Cerebellum (tissue), 5 donors: ENCODE data around the gene OTULINL.

GRCh38 chr5:10386748-10387244 is 33.3 kb downstream of the MARCHF6 start:
- PRO-cap, 3 experiments: no peak in any of the 3 experiments
- RAMPAGE, long total RNA: no peak

DNA sequence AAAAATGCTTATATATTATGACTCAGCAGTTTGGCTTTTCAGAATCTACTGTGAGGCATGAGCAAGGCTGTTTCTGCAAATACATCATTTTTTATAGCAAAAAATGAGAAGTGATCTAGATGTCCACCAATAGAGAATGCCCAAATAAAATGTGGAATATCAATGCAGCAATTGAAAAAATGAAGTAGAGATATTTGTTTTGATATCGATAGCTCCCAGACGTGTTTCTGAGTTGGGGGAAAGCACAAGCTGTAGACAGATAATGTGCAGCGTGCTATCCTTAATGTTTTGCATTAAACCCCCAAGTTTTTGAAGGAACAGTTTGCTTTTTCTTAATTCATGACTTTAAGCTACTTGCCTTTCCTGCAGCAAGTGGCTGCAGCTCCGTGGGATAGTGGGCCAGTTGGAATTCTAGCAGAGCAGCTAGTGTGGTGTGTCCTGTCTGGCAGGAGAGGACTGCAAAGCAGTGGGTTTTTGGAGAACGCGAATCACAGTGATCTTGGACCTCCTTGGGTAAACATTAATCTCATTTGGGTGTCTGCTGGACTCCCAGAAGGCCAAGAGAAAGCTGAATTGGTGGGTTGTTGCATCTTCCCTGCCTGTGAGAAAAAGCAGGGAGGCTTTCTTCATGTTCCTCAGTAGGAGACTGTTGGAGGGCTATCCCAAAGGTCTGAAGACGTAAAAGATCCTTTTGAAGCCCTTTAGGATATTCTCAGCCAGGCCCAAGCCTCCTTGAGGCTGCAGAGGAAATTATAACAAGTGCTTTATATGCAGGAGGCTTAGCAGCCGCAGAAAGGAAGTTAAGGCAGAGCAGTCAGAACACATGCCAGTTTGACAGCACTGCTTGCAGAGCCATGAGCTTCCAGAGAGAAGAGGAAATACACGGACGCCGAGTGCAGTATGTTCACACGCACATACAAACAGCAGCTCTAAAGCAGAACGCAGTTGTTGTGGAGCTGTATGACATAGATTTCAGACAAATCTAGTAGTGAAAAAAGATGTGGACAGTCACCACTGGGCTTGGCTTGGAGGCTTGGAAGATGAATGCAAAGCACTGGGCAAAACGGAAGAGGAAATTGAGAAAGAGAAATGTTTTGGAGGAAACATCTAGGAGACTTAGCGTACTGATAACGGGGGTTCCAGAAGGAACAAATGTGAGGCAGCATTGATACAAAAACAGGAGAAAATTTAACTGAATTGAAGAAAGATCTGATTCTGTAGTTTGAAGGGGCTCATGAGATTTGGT is 20.1 kb upstream of the ROPN1L start:
- PRO-cap, 3 experiments: no peak in any of the 3 experiments
- RAMPAGE, long total RNA: no peak

DNA sequence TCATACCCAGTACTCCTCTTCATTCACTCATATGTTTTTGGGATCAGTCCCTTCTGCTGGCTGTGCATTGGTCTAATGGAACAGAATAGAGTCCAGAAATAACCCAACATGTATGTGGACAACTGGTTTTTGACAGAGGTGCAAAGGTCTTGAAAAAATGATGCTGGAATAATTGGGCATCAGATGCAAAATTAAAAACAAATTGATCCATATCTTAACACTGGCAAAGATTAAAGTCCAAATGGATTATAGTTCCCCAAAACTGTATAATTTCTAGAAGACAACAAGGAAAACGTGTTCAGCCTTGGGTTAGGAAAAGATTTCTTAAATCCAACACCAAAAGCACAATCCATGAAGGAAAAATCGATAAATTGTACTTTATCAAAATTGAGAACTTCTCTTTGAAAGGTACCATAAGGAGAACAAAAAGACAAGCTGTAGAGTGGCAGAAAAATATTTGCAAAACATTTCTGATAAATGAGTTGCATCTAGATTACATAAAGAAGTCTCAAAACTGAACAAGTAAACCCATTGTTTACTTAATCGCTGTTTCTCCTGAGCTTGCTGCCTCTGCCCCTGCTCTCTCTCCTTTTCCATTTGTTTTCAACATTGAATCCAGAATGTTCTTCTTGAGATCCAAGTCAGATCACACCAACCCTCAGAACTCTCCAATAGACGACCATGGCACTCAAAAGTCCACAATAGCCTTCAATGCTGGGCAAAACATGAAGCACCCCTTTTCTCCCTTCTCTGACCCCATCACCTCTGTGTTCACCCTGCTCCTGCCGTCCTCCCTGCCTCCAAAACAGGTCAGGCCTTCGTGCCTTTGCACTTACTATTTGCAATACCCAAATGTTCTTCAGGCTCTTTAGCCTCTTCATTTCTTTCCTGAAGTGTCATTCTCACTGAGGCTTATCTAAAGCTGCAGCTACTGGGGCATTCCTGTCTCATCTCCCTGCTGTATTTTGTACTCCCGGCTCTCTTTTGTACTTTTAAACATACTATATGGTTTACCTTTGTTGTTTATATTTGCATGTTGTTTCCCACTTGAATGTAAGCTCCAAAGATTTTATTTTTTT is 2.3 kb upstream of the ROPN1L start:
- PRO-cap, 3 experiments: no peak in any of the 3 experiments
- RAMPAGE, long total RNA: no peak

DNA sequence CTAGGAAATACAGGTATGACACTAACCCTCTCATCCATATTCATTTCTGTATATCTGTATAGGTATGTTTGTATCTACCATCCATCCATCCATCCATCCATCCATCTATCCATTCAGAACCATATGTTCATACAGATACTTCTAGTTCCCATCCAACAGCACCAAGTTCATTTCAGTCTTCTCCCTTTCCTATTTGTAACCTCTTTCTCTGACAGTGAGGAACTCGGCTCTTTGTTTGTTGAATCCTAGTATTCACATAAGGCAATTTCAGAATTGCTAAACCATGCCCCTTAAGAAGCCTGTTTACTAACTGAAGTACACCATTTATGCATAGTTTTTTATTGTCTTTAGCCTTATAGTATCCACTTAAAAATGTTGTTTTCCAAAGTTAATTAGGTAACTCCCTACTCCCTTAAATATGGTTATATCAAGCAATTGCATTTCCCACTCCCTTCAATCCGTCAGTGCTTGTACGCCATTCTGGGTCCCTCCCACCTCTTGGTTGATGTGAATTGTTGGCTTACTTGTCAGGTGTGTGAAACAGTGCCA is 18.1 kb downstream of the DAP start:
- PRO-cap, 3 experiments: no peak in any of the 3 experiments
- RAMPAGE, long total RNA: no peak

DNA sequence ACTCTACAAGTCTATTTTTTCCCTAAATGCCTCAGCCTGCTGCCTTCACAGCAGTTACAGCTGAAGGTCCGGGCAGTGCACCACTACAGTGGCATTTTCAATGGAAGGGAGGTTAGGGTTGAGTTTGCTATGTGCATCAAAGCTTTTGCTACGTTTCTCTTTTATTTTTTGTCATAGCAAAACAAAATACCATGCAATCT is 193.7 kb downstream of the CTNND2 start:
- PRO-cap, 3 experiments: no peak in any of the 3 experiments
- RAMPAGE, long total RNA: no peak

- PRO-cap, 3 experiments: no peak in any of the 3 experiments
- RAMPAGE, long total RNA: no peak
Observed at GRCh38 chr5:12573717-12574299, 669.6 kb upstream of the CTNND2 start.

DNA sequence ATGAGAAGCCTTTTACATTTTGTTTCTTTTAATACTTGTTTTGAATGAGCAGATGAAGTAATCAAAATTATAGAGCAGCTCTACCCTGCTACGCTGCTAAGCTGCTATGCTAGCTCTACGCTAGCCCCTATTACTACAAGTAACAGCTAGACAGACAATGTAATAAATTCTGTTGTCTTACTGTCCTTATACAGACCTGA is 693.1 kb upstream of the CTNND2 start:
- PRO-cap, 3 experiments: no peak in any of the 3 experiments
- RAMPAGE, long total RNA: no peak

GRCh38 chr5:13354476-13354737 is 590.1 kb downstream of the DNAH5 start:
- PRO-cap, 3 experiments: no peak in any of the 3 experiments
- RAMPAGE, long total RNA: no peak

GRCh38 chr5:13498301-13498807 is 446.1 kb downstream of the DNAH5 start:
- PRO-cap, 3 experiments: peak in 2 of 3 experiments; most common minus-strand start chr5:13498524 (in 2)
- RAMPAGE, long total RNA: no peak

DNA sequence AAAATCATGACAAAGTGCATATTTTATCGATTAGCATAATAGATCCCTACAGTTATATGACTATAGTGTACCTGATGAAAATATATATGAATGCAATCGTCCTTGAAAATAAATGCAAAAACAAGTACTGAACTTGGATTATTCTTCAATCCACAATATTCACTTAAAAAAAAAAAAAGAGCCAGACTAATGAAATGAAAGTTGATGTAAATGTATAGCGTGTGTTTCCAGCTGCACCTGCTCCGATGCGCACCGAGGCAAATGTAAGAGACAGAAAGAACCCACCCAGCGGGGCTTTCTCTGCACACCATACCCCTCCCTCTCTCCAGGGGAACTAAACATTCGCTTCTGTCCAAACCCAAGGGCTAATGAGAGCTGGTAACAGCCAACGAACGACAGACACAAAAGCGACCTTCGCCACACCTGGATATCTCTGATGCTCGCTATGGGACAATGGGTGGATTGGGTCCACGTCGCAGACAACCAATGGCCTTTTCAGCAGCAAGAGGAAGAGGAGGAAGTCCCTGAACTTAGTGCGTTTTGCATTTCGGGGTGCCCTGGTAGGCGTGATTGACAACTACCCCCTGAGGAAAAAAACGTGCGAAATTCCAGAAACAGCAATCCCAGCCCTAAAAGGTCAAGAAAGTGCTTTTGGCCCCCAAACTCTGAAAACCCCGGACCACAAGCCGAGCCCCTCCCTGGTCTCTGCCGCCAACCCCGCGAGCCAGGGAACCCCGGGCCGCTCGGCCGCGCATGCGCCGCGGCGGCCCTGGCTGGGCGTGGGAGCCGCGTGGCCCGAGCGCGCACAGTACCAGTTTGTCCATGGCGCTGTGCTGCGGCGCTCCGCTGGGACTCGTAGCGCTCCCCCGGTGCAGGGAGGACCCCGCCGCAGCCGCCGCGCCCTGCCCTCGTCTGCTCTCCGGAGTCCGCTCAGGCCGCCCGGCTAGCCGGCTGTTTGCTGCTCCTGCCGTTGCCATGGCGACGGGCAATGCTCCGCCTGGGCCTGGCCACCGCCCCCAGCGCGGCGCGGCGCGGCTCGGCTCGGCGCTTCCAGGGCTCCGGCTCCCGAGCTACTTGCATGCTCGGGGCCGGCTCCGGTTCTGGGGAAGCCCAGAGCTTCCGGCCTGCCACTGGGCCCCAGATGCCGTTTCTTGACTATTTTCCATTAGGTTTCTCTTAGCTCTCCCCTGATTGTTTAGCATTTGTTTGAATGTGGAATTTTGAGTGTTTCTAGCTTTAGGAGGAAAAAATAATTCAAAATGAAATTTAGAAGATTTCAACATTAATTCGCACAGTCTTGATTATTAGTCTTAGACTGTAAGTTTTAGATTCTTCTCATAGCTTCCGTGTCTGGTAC is 66.8 kb upstream of the DNAH5 start:
- PRO-cap, 3 experiments: peak in 2 of 3 experiments; most common plus-strand start position 808 of the sequence (in 1); most common minus-strand start position 745 of the sequence (in 1)
- RAMPAGE, long total RNA: no peak

- PRO-cap, 3 experiments: no peak in any of the 3 experiments
- RAMPAGE, long total RNA: no peak
Observed at GRCh38 chr5:14108106-14108922, 34.8 kb upstream of the TRIO start.

- PRO-cap, 3 experiments: no peak in any of the 3 experiments
- RAMPAGE, long total RNA: no peak
Observed at GRCh38 chr5:14151050-14151872, 8.1 kb downstream of the TRIO start.

GRCh38 chr5:14225849-14226607 is 82.9 kb downstream of the TRIO start:
- PRO-cap, 3 experiments: no peak in any of the 3 experiments
- RAMPAGE, long total RNA: no peak

DNA sequence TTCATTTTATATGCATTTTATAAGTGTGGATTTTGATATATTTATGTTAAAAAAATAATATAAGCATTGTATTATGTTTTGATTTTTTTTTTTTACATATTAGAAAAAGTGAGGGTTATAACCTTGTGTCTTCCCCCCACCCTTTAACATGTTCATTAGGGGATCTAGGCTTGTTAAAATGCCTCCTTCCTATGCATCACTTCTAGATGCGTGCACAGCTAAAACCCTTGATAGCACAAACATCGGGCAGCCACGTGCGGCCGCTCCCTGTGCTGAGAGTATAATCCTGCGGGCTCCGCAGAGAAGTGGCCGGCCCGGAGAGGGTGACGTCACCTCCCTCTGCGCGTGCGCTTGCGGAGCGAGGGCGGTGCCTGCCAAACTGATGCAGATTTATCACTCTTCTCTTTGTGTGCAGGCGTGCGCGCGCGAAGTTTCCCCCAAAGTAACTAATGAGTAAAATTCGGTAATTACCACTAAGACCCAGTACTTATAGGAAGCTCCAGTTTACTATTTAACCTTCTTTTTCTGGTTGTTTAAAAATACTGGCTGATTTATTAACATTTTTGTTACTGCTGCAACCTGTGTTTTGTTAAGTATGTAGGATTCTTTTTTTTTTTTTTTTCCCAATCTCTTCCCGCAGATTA is 121.5 kb downstream of the TRIO start:
- PRO-cap, 3 experiments: peak in 3 of 3 experiments; most common plus-strand start position 387 of the sequence (in 1); most common minus-strand start position 322 of the sequence (in 2)
- RAMPAGE, long total RNA: no peak

DNA sequence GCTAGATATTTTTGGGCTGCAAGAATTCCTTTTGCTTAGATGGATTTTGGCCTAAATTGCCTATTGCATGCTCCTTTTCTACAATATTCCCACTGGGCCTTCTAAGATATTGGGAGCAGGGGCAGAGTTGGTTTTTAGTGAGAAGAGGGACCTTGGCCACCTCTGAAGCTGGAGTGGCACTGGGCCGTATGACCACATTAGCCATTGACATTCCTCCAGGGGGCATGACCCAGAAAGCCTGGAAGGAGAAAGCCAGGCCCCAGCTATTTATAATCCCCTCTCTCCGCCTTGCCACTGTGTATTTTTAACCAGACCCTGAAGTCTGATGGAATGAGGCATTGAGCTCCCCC is 126.9 kb downstream of the TRIO start:
- PRO-cap, 3 experiments: no peak in any of the 3 experiments
- RAMPAGE, long total RNA: no peak

DNA sequence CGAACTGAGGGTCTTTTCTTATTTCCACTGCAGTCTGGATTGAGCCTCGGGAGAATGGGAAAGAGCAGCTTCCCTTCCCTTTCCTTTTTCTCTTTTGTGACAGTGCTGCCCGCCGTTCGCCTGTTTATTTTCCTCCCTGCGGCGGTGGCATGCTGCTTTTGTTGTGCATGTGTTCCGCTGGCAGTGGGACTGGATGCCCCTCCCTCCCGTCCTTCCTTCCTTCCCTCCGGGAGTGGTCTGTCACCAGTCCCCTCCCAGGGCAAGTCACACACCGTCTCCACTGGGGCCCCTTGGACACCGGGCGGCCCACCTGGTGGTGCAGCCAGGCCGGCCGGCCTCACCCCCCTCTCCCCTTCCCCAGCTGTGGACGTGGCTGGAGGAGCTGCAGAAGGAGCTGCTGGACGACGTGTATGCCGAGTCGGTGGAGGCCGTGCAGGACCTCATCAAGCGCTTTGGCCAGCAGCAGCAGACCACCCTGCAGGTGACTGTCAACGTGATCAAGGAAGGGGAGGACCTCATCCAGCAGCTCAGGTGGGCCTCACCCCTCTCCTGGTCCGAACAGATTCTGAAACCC is 214.8 kb downstream of the TRIO start:
- PRO-cap, 3 experiments: peak in 3 of 3 experiments; most common plus-strand start position 267 of the sequence (in 1); most common minus-strand start position 96 of the sequence (in 2)
- RAMPAGE, long total RNA: no peak

DNA sequence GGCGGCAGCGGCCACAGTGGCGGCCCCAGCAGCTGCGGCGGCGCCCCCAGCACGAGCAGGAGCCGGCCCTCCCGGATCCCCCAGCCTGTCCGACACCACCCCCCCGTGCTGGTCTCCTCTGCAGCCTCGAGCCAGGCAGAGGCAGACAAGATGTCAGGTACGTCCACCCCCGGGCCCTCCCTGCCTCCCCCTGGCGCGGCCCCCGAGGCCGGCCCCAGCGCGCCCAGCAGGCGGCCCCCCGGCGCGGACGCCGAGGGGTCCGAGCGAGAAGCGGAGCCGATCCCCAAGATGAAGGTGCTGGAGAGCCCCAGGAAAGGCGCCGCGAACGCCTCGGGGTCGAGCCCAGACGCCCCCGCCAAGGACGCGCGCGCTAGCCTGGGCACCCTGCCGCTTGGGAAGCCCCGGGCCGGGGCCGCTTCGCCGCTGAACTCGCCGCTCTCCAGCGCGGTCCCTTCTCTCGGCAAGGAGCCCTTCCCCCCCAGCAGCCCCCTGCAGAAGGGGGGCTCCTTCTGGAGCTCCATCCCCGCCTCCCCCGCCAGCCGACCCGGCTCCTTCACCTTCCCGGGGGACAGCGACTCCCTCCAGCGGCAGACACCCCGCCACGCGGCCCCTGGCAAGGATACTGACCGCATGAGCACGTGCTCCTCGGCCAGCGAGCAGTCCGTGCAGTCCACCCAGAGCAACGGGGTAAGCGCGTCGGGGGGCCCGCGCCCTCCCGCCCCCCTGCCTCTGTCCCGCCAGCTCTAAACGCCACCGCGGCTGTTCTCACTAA is 93.8 kb upstream of the OTULINL start:
- PRO-cap, 3 experiments: no peak in any of the 3 experiments
- RAMPAGE, long total RNA: no peak

GRCh38 chr5:14503876-14504699 is 77.5 kb upstream of the OTULINL start:
- PRO-cap, 3 experiments: no peak in any of the 3 experiments
- RAMPAGE, long total RNA: no peak

GRCh38 chr5:14581376-14582586 is at the start of gene OTULINL:
OTULINL (plus strand) TSS chr5:14581792.
- PRO-cap, 3 experiments: peak in 3 of 3 experiments; most common plus-strand start chr5:14581841 (in 3); most common minus-strand start chr5:14581645 (in 3)
- RAMPAGE, long total RNA: no peak

GRCh38 chr5:14668235-14668857 is 3.8 kb downstream of the OTULIN start:
- PRO-cap, 3 experiments: no peak in any of the 3 experiments
- RAMPAGE, long total RNA: no peak